A549 (cell line): ENCODE measurements around a stretch of chr22.

DNA sequence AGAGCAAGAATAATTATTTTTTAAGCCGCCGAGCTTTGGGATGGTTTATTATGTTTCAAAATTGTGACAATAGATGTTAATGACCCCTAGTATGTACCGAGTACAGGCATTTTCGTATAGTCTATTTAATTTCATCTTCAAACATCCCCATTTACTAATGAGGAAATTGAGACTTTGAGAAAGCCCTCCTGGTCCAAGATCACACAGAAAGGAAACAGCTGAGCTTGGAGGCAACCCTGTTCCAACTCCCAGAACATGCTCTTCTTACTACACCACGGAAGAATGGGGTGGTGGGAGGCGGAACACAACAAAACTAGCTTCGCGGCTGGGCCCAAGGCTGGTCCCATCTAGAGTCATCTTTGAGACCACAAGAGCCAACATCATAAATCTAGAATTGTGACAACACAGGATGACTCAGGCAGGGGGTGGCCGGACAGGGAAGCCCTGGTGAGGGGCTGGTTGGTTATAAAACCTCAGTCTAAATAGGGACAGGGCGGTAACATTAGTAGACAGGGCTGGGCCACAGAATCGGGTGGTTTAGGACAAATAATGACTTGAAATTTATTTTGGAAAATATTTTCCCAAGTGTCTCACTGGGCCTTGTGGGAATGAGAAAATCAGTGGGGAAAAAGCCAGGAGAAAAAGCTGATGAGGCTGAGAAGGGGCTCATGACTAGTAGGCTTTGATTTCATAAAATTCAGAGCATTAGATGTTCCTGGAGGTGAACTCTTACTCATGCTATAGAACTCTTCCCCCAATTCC lies 152.0 kb upstream of the TIMP3 start:
- PRO-cap = no peak
CAGE:
- cytosol, long polyA plus RNA = no peak
- long polyA plus RNA = no peak
- nucleus, long polyA plus RNA = no peak

GRCh38 chr22:32695337-32695969 lies 106.1 kb upstream of the TIMP3 start:
- PRO-cap = no peak
CAGE:
- cytosol, long polyA plus RNA = no peak
- long polyA plus RNA = no peak
- nucleus, long polyA plus RNA = no peak

- PRO-cap = no peak
CAGE:
- cytosol, long polyA plus RNA = no peak
- long polyA plus RNA = no peak
- nucleus, long polyA plus RNA = no peak
Observed at GRCh38 chr22:32700145-32700485, 101.4 kb upstream of the TIMP3 start.

DNA sequence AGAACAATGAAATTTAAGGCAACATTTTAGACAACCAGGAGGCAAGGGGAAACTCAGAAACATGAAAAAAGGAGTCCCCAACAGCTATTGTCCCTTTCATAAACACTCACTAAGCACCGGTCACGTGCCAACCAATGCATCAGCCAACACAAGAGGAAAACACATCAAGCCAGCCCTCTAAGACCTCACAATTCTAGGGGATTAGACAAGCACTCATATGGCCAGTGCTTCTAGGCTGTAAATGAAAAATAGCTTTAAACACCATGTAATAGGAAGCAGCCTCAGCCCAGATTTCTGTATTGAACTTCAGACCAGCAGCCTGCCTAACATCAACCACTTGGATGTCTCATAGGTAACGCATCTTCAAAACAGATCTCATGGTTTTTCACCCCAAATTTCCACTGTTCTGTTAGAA lies 101.0 kb upstream of the TIMP3 start:
- PRO-cap = no peak
CAGE:
- cytosol, long polyA plus RNA = no peak
- long polyA plus RNA = no peak
- nucleus, long polyA plus RNA = no peak

- PRO-cap = no peak
CAGE:
- cytosol, long polyA plus RNA = no peak
- long polyA plus RNA = no peak
- nucleus, long polyA plus RNA = no peak
Observed at GRCh38 chr22:32744958-32745780, 56.3 kb upstream of the TIMP3 start.

- PRO-cap = no peak
CAGE:
- cytosol, long polyA plus RNA = no peak
- long polyA plus RNA = no peak
- nucleus, long polyA plus RNA = no peak
Observed at GRCh38 chr22:32839495-32840522, 38.3 kb downstream of the TIMP3 start.

GRCh38 chr22:32853350-32853726 lies 51.8 kb downstream of the TIMP3 start:
- PRO-cap = no peak
CAGE:
- cytosol, long polyA plus RNA = no peak
- long polyA plus RNA = no peak
- nucleus, long polyA plus RNA = no peak

- PRO-cap = no peak
CAGE:
- cytosol, long polyA plus RNA = no peak
- long polyA plus RNA = no peak
- nucleus, long polyA plus RNA = no peak
Observed at GRCh38 chr22:32857889-32858456, 56.5 kb downstream of the TIMP3 start.

GRCh38 chr22:32860547-32860935 lies 59.0 kb downstream of the TIMP3 start:
- PRO-cap = no peak
CAGE:
- cytosol, long polyA plus RNA = no peak
- long polyA plus RNA = no peak
- nucleus, long polyA plus RNA = no peak

DNA sequence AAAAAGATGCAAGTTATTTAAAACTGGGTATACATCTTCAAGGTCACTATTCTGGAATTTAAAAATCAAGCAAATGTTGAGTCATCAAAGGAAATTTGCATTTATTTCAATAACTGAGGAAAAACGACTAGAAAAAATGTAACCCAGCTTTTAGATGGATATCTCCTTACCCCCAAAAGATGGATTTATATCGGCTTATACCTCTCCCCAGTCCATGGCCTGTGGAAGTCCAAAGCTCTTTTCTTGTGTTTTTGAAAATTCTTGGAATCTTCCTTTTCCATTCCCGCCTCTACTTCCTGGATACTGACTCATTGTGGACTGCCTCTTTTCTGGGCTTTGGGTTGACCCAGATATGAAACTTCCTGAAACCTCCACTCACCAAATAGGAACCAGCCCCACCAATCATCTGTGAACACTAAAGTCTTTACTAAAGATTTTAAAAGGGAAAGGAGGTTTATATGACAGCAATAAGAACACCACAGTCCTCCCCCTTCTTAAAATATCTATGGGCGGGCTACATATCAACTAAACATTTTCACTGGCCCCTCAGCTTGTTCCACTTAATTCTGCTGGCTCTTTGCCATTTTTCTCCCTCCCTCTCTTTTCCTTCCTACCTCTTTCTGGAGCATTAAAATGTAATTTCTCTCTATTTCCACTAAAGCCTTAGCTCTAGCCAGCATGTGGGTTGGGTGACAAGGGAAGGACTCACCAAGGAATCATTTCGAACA lies 163.4 kb upstream of the SYN3 start:
- PRO-cap = no peak
CAGE:
- cytosol, long polyA plus RNA = no peak
- long polyA plus RNA = no peak
- nucleus, long polyA plus RNA = no peak

DNA sequence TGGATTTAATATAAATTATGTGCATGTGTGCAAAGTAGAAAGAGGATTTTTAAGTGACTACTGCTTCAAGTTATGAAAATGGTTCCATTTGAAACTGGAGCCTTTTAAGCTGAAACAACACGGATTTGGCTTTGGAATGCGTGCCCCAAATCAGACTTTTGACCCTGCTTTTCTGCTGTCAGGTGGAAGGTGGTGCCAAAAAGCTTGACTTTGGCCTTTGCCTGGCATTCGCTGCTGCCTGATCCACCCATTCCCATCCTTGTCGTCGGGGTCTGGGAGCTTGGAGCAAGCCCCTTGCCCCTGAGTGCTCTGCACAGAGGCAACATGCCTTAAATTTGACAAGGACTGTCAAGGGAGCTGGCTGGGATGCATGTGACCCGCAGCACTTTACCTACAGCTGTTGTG lies 335.2 kb upstream of the SYN3 start:
- PRO-cap = no peak
CAGE:
- cytosol, long polyA plus RNA = no peak
- long polyA plus RNA = no peak
- nucleus, long polyA plus RNA = no peak

- PRO-cap = no peak
CAGE:
- cytosol, long polyA plus RNA = no peak
- long polyA plus RNA = no peak
- nucleus, long polyA plus RNA = no peak
Observed at GRCh38 chr22:33490816-33491469, 429.3 kb downstream of the LARGE1 start.

- PRO-cap = no peak
CAGE:
- cytosol, long polyA plus RNA = no peak
- long polyA plus RNA = no peak
- nucleus, long polyA plus RNA = no peak
Observed at GRCh38 chr22:33659009-33659171, 261.4 kb downstream of the LARGE1 start.

GRCh38 chr22:33761225-33761599 lies 159.1 kb downstream of the LARGE1 start:
- PRO-cap = no peak
CAGE:
- cytosol, long polyA plus RNA = no peak
- long polyA plus RNA = no peak
- nucleus, long polyA plus RNA = no peak

GRCh38 chr22:33867232-33867478 lies 53.1 kb downstream of the LARGE1 start:
- PRO-cap = no peak
CAGE:
- cytosol, long polyA plus RNA = no peak
- long polyA plus RNA = no peak
- nucleus, long polyA plus RNA = no peak

DNA sequence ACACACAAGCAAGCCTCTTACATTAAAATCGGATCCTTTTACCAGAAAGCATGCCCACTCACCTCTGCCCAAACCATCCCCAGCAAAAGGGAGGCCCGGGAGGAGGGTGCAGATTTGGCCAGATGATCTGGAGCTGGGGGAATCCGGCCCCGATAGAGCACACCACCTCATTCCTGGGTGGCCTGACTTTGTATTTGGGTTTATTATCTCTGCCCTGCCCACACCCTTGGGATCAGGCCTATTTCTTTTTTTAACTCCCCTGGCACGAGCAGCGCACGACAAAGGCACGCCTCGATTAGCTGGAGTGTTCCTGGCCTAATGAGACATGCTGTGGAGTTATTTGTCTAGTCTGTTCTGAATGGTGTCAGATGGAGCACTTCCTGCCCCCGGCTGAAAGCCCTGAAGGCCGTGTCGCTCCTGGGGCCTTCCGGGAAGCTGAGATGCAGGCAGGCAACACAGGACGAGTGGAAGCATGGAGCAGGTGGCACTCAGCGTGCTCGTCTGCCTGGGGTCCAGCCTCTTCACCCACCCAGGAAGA lies 47.2 kb downstream of the LARGE1 start:
- PRO-cap = no peak
CAGE:
- cytosol, long polyA plus RNA = no peak
- long polyA plus RNA = no peak
- nucleus, long polyA plus RNA = no peak

DNA sequence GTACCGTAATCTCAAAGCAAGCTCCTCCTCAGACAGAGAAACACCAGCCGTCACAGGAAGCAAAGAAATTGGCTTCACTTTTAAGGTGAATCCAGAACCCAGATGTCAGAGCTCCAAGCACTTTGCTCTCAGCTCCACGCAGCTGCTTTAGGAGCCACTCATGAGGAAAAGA lies 11.6 kb downstream of the LARGE1 start:
- PRO-cap = no peak
CAGE:
- cytosol, long polyA plus RNA = no peak
- long polyA plus RNA = no peak
- nucleus, long polyA plus RNA = no peak

DNA sequence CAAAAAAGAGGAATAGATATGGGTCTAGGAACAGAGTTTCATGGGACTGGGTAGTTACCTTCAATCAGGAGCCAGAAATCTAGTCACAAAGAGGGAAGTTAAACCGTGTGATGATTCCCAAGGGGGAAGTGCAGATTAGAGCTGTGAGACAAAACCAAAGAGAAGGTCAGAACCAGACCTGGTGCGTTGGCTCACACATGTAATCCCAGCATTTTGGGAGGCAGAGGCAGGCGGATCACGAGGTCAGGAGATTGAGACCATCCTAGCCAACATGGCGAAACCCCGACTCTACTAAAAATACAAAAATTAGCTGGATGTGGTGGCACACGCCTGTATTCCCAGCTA lies 42.2 kb upstream of the LARGE1 start:
- PRO-cap = no peak
CAGE:
- cytosol, long polyA plus RNA = no peak
- long polyA plus RNA = no peak
- nucleus, long polyA plus RNA = no peak

GRCh38 chr22:34000954-34001662 lies 80.8 kb upstream of the LARGE1 start:
- PRO-cap = no peak
CAGE:
- cytosol, long polyA plus RNA = no peak
- long polyA plus RNA = no peak
- nucleus, long polyA plus RNA = no peak

DNA sequence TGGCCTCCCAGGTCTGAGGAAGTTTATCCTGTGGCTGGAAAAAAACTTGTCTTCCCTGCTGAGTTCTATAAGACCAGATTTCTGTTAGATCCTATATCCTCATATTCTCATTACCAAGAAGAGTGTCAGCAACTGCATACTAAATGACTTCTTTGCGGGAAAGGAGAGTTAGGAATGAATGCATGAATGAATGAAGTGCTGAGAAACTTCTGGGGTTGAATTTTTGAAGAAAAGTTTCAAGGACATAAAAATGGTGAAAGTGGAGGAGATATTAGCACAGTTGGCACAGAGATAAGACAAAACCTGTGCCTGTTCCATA lies 290.4 kb upstream of the ISX start:
- PRO-cap = no peak
CAGE:
- cytosol, long polyA plus RNA = no peak
- long polyA plus RNA = no peak
- nucleus, long polyA plus RNA = no peak